Mucosa of descending colon (tissue), 1 donor: ENCODE results near the genes ZNF564, GET3 and GADD45GIP1.

DNA sequence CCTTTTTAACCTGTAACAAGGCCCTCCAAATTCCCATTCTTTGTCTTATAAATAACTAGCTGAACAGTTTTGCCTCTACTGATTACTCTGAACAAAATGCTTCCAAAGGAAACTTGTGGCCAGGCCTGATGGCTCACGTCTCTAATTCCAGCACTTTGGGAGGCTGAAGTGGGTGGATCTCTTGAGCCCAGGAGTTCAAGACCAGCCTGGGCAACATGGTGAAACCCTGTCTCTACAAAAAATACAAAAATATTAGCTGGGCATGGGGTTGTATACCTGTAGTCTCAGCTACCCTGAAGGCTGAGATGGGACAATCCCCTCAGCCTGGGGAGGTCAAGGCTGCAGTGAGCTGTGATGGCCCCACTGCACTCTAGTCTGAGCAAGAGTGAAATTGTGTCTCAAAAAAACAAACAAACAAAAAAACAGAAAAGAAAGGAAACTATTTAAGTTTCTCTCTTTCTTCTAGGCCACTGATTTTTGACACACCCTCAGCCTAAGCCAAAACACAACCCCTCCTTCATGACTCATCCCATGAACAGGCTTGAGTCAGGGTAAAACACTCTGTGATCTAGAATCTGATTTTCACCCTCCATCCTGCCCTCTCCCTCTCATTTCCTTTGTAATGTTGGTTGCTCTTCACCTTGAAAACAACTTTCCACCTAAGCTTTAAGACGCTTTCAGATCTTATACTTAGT lies 5.6 kb downstream of the ZNF44 start:
- PRO-cap: no peak

DNA sequence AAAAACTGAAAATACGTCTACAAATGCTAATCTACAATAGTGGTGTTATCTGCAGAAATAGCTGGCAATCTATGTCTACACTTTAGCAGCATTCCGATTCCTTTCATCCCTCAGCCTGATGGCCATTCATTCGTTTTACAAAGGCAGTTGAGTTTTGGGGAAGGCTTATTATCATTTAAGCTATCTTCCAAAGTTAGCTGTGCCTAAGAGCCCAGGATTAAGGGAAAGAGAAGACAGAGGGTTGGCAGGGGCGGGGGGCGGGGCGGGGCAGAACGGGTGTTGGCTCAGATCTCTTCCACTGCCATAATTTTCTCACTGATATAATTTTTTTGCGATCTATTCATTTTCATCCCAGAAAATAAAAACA lies 1.9 kb upstream of the ZNF44 start:
- PRO-cap: no peak

GRCh38 chr19:12373627-12373874 lies 8.1 kb upstream of the ZNF442 start:
- PRO-cap: no peak

DNA sequence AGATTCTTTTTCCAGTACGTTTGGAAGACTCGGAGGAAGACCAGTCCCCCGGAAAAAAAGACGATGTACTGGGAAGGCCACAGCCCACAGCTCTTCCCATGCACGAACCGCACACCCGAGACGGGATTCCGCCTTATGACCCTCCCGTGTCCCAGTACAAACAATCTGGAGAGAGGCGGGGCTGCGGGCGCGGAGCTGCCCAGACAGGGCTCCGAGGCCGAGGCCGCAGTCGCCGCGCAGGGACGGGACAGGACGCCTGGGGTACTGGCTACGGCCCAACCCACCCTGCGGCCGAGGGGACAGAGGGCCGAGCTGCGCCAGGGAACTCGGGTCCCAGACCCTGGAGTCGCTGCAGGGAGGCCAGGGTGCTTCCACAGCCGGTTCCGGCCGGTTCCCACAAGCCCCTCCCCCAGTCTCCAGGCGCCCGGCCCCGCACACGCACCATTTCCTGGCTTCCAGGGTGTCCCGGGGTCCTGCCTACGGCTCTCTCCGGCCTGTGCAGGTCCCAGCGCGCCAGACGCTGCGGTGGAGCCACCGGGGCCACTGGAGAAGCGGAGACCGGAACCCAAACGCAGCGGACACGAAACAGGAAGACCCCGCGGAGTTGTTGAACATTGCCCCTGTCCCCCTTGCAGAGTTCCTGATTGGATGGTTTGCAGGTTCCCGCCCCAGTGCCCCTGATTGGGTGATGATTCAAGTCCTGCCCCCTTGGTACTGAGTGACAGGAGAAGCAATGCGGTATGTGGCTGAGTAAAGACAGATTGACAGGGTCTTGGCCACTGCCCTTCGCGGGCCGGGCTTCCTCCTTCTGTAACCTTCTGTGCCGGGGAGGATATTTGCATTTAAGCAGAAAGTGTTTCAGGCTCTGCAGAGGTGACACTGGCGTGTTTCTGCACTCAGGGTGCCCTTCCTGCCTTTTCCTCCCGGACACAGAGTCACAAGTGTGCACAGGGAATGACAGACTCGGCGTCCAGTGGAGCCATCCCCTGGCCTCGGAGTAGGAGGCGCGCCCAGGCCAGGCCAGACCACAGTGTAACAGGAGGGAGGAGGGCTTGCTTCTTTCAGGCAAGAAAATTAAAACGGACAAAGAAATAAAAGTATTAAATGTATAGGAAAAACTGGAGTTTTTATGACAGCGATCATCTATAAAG lies at the start of gene ZNF564:
Gene ZNF564, minus strand, starts transcription at position 595 of the 1,151 bp plus-strand sequence.
- PRO-cap: bidirectional peak, plus-strand start at position 163 of the sequence, minus-strand start at position 109 of the sequence; bidirectional peak, plus-strand start at position 445 of the sequence, minus-strand start at position 385 of the sequence; bidirectional peak, plus-strand start at position 849 of the sequence, minus-strand start at position 595 of the sequence

DNA sequence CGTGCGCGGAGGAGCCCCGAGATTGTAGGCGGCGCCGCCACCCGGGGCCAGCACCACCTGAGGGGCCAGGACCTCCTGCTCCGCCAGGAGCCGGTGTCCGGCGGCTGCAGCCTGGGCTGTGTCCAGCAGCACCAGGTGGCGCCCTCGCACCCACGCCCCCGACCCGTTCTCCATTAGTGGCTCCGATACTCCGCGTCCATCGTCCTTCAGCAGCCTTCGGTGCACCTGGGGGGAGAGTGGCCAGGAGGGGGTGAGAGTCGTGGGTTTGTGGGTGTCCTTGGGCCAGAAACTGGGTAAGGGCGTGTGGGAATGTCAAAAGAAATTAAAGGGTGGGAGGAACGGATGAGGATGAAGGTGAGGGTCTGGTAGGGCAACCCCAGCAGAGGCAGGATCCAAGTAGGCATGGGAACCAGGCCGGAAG lies 18.4 kb downstream of the MAN2B1 start:
- PRO-cap: no peak

DNA sequence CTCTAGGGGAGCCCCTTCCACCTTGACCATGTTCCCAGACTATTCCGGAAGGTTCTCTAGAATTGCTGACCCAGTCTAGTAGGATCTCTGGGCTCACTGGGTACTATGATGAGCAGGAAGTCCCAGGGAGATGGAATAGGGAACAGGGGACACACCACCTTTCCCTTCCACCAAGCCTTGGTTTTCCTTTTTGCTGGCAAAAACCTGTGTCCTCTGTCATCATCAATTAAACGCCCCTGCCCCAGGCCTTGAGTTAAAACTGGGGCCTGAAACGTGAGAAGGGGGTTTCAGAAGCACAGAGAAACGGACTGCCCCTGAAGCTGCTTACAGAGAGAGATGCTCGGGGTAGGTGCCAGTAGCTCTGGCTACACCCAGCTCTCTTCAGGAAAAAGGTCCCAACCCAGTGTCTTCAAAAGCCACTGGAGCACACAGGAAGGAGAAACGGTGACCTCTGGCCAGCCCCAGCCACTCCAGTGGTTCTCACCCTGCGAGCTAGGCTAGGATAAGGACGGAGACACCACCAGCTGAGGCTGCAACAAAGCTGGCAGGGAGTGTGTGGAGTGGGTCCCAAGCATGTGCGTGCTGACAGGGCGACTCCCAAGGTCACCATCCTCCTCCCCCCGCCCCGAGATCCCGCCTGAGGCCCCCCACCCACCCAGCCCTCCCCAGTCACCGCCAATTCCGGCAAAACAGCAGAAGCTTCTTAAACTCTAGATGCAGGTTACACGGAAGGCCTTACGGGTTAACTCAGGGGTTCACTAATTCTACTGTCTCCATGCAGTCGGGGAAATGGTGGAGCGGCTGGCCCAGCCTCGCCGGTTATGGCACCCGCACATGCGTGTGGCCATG lies 3.8 kb upstream of the FBXW9 start:
- PRO-cap: no peak

DNA sequence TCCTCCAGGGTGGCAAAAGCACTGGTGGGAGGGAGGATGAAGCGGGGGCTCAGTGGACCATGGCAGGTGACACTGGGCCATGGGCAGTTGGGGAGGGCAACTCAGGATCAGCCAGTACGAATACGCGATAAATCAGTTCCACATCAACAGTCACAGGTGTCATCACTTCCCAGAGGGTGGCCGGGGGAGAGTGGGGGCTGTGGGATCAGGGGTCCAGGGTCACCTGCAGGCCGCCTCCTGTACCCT lies 9.8 kb upstream of the FBXW9 start:
- PRO-cap: no peak

GRCh38 chr19:12737414-12737687 lies at the start of gene GET3:
Gene GET3 (plus strand): TSS chr19:12737497.
- PRO-cap: unidirectional peak, plus-strand start at chr19:12737514

GRCh38 chr19:12740508-12740980 lies 3.2 kb downstream of the GET3 start:
- PRO-cap: no peak

DNA sequence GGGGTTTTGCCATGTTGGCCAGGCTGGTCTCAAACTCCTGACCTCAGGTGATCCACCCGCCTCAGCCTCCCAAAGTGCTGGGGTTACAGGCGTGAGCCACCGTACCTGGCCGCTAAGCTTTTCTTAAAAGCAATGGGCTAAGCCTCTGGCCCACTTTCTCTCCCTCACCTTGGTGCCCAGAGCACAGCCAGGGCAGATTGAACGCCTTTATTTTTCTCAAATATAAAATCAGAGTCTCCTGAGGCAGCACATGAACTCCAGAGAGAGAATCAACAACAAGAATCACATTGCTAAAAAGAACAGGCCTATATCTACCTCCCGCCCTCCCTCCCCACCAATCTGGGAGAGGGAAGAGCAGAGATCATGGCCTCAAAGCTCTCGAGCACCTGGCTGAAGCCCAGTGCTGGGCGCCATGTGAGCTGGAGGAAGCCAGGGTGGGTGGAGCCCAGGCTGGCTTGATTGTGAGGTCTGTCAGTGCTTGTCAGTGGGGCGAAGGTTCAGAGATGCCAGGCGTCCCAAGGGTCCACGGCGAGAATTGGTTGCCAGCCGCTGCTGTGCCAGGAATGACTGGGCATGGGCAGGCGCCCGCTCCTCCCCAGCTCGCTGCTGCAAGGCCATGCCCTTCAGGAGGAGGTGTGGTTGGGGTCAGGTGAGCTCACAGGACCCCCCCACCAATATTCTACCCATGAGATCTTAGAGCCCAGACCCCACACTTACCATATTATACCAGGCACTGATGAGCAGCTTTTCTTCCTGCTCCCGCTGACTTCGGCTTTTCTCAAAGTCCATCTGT lies 11.4 kb downstream of the BEST2 start:
- PRO-cap: no peak

DNA sequence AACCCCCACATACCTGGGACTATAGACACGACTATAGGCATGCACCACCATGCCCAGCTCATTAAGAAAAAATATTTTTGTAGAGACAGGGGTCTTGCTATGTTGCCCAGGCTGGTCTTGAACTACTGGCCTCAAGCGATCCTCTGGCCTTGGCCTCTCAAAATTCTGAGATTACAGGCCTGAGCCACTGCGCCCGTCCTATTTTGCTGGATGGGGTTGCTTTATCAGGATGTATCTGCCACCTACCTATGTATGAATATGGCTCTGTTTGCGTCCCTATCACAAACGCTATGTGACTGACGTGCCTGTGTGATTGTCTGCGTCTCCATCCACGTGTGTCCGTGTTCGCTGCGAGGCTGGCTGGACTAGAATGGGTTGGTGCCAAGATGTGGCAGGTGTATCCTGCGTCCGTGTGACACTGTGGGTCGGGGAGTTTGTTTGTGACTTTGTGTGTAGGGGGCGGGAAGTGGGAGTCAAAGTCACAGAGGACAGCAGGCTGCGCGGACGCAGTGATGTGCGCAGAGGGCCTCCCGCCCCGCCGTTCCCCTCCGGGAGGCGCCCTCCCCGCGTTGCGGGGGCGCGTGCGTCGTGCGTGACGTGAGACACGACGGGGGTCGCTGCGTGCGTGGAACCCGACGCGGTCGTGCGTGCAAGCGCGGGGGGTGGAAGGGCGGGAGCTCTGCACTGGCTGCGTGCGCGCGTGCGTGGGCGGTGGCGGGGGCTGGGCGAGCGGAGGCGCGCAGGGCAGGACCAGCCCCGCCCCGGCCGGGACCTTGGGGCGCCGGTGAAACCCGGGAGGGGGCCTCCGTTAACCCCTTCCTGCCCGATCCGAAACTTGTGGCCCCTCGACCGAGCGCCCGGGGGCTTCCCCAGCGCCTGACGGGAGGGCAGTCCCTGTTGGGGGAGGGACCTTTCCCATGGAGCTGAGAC lies 6.9 kb upstream of the HOOK2 start:
- PRO-cap: bidirectional peak, plus-strand start at position 476 of the sequence, minus-strand start at position 372 of the sequence; bidirectional peak, plus-strand start outside the sequence, minus-strand start at position 681 of the sequence

DNA sequence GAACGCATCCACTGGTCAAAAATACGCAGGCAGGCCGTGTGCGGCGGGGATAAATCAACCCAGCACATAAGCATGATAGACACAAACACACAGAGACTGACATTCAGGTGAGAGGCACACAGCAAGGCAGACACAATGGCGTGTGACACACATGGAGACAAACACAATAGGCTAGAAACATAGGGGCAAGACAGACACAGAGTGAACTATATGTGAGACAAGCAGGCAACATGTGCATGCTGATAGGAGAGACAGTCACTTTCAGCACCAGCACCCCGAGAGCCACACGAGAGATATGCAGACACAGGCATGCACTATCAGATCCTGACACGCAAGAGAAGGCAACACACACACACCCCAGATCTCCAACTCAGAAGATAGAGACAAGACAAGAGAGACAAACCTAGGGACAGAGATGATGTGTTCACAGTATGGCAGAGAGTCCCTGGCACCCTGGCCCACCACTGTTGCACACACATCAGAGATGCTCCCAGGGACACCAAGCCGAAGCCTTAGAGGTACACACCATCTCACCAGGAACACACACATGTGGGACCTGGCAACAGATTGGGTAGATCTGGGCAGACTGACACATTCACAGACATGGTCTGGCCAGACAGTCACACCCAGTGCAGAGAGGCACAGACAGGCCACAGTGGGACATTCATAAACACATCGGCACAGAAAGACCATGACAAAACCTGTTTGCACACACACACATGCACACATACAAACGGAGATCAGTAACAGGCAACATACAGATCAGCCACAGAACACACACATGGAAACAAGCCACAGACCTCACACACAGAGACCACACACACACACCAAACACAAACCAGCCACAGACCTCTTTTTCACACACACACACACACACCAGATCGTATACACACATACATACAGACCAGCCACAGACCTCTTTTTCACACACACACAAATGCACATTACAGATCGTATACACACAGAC lies 6.6 kb upstream of the JUNB start:
- PRO-cap: unidirectional peak, plus-strand start at position 320 of the sequence

DNA sequence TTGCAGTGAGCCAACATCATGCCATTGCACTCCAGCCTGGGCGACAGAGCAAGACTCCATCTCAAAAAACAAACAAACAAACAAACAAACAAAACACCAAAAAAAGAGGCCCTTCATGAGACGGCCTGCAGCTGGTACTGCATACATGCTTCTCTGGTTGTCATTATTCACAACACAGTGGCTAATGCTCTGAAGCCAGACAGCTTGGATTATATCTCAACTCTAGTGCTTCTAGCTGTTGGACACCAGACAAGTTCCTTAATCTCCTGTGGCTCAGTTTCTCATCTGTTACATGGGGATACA lies 3.3 kb upstream of the JUNB start:
- PRO-cap: unidirectional peak, plus-strand start at position 225 of the sequence

DNA sequence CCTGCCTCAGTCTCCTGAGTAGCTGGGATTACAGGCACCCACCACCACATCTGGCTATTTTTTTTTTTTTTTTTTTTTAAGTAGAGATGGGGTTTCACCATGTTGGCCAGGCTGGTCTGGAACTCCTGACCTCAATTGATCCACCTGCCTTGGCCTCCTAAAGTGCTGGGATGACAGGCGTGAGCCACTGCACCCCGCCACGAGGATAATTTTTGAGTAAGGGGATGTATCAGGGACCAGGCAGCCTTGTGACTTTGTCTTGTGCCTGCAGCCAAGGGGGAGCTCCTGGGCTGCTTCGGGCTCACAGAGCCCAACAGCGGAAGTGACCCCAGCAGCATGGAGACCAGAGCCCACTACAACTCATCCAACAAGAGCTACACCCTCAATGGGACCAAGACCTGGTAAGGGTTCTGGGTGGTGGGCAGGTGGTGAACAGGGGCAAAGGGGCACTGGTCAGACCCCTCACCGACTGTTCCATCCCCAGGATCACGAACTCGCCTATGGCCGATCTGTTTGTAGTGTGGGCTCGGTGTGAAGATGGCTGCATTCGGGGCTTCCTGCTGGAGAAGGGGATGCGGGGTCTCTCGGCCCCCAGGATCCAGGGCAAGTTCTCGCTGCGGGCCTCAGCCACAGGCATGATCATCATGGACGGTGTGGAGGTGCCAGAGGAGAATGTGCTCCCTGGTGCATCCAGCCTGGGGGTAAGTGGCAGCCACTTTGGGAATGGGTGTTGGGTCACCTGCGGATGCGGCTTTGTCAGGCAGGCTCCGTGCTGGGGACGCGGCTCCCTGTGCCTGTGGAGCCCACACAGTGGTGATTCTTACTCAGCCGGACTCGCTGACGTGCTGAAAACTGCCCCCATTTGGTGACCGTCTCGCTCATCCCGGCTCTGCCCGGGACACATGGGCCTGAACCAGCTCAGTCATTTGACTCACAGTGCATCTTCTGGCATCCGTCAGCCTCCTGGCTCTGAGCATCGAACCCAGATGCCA lies 5.1 kb downstream of the GCDH start:
- PRO-cap: no peak

GRCh38 chr19:12952848-12953897 lies 3.9 kb downstream of the GADD45GIP1 start:
- PRO-cap: no peak

DNA sequence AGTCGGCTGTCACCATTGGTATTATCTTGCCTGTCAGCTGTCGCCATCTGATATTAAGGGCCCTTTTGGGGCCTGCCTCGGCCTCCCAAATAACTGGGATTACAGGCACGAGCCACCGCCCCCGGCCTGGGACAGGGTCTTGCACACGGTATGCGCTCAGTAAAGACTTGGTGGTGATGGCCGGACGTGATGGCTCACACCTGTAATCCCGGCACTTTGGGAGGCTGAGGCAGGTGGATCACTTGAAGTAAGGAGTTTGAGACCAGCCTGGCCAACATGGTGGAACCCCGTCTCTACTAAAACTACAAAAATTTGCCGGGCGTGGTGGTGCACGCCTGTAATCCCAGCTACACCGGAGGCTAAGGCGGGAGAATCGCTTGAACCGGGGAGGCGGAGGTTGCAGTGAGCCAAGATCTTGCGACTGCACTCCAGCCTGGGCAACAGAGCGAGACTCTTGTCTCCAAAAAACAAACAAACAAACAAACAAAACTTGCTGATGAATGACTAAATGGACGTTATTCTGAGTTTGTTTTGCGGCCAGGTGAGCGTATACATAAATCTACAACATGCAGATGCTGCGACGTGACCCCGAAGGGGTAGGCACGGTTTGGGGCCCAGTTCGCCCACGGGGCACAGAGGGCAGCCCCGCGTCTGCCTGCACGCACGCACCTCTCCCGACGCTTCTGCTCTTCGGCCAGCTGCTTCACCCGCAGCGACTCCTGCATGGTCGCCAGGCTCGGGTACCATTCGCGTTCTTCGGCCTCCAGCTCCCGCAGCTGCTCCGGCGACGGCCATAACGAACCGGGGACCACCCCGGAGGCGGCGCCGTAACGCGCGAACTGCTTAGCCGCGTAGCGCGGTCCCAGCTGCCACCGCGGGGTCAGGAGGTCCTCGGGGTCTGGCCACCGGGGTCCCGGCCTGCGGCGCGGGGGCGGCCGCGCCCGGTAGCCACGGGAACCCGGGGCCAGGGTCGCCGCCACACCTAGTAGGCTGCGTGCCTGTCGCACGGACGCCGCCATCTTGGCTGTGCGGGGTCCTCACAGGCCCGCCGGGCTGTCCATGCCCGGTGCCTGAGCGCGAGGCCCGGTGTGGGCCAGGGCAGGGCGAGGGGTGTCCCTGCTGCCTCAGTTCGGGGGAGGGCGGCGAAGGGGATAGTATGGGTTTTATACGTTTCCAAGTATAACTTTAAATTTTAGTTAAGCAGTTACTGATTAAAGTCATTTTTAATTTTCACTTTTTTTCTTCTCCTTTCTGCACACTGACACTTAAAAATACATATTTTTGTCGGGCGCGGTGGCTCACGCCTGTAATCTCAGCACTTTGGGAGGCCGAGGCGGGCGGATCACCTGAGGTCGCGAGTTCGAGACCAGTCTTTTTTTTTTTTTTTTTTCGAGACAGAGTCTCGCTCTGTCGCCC lies at the start of gene GADD45GIP1:
Gene GADD45GIP1, minus strand, starts transcription at position 1,030 of the 1,416 bp plus-strand sequence.
- PRO-cap: bidirectional peak, plus-strand start at position 1,127 of the sequence, minus-strand start at position 1,028 of the sequence

GRCh38 chr19:13007450-13008245 lies 12.4 kb downstream of the NFIX start:
- PRO-cap: no peak

- PRO-cap: no peak
Measured at GRCh38 chr19:13026938-13027699, 31.8 kb downstream of the NFIX start.

DNA sequence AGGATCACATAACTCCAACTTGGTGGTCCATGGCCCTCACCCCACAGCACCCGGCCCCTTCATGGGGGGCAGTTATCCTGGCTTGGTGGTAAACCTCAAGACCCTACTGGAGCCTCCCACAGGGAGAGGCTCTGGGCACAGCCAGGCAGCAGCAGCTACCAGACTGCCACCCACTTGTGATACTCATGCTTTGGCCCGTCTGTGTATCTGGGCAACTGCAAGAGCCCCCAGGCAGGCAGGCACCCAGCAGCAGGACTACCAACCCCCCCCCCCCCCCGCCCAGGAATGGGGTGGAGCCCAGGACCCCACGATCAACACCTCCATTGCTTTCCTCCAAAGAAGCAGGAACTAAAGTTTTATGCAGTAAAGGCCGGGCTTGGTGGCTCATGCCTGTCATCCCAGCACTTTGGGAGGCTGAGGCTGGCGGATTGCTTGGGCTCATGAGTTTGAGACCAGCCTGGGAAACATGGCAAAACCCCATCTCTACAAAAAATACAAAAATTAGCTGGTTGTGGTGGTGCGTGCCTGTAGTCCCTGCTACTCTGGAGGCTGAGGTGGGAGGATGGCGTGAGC lies 975 bp upstream of the LYL1 start:
- PRO-cap: no peak

DNA sequence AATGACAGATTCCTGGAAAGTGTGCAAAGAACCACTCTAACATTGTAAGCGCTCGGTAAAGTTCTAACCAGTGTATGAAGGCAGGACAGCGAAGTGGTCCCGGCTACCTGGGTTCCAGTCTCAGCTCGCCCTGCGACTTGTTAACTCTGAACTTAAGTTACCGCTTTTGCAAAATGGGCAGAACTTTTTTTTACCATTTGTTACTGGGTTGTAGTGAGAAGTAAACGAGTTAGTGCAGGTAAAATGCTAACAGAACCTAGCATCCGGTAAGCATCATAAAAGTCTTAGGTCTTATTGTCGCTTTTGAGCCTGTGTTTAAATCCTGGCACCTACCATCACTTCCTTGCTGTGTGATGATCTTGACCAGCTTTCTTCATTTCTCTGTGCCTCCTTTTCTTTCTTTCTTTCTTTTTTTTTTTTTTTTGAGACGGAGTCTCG lies 635 bp upstream of the TRMT1 start:
- PRO-cap: no peak